SJSA1 (cell line): ENCODE measurements around a stretch of chr3.

GRCh38 chr3:128623640-128624146, 26.9 kb downstream of the RPN1 start:
- RAMPAGE, long total RNA = no peak

GRCh38 chr3:128750883-128751298, 24.9 kb downstream of the RAB7A start:
- RAMPAGE, long total RNA = no peak

DNA sequence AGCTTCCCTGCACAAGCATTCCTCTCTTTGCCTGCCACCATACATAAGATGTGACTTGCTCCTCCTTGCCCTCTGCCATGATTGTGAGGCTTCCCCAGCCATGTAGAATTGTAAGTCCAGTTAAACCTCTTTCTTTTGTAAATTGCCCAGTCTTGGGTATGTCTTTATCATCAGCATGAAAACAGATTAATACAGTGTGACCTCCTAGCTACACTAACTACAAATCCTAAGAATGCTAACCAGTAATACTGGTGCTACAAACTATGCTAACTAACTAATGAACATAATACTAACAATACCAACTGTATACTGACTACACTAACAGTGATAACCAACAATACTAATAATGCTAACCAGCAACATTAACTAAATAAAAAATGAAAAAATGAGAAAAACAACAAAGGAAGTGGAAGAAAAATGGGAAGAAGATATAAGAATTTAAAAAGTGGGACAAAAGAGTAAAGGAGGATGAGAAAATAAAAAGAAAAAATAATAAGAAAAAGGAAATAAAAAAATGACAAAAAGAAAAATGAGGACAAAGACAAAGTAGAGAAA, 26.0 kb downstream of the RAB7A start:
- RAMPAGE, long total RNA = no peak

- RAMPAGE, long total RNA = no peak
These were observed 2.0 kb upstream of the EFCC1 start for GRCh38 chr3:128999002-128999547.

- RAMPAGE, long total RNA = no peak
These were observed 13.2 kb upstream of the GP9 start for GRCh38 chr3:129047460-129047659.

DNA sequence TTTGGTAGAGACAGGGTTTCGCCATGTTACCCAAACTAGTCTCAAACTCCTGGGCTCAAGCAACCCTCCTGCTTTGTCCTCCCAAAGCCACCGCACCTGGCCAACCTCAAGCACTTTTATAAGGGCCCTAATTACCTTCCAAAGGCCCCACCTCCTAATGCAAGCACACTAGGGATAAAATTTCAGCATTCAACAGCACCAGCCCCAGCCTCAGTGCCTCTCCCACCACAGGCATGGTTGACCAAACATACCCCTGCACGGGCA, 4.1 kb downstream of the GP9 start:
- RAMPAGE, long total RNA = no peak

- RAMPAGE, long total RNA = no peak
These were observed 8.0 kb downstream of the GP9 start for GRCh38 chr3:129068445-129069064.

DNA sequence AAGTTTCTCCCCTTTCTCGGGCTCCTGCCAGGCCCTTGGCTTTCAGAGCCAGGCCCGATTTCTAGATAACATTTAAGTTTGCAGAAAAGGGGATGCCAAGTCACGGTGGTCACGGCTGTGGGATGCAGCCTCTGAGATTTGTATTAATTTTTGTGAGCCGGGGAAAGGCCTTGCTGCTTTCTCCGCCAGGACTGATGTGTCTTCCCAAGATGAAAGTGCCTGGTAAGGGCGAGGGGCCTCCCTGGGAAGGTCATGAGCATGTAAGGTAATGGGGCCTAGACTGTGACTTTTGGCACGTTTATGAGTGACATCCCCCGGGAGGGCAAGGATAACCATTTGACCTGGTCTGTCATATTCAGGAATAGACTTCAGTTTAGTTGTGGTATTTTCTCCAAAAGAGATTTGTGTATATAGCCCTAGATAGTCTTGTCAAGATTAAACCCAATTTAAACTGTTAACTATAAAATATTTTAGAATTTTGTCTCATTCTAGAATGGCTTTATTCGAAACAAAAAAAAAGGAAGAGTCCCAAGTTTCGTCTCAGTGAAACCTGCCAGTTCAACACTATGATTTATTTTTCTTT, 646 bp upstream of the CNBP start:
- RAMPAGE, long total RNA = no peak

DNA sequence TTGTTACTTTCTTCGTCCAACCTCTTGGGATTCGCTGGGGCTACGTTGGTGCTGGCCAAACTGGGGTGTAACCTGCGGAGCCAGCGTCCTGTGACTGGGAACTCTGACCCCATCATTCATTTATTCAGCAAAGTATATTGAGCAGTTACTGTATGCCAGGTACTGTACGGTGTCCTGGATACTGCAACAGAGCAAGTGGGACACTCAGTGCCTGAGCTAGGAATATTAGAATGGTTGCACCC, 551 bp downstream of the COPG1 start:
- RAMPAGE, long total RNA = no peak

DNA sequence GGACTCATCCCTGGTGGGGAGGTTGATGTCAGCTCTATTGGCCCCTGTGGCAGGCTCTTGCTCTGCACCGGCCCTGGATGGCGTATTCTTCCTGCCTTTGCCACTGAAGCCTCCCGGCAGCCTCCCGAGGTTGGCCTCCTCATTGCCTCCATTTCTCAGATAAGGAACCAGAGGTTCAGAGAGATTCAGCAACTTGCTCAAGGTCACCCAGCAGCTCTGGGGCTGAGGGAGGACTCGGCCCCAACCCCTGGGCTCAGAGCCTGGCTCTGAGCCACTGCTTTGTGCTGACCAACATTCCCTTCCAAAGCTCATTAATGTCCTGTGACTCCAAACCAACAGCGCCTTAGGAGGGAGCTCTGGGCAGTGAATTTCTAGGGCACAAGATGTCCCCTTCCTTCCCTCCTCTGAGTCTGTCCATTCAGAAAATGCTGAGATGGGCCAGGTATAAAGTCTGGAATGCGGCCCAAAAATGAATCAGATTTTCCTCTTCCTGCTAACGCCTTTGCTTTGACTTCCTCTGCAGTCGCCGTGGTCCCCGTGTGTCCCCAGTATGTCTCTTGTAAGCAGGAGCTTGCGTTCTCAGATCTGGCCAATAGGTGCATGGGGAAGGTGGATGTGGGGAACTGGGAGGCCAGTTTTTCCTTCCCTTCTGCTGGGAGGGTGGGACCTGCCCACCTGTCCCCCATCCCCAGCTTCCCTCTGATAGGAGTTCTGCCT, 36.9 kb upstream of the H1-10 start:
- RAMPAGE, long total RNA = no peak

- RAMPAGE, long total RNA = no peak
These were observed 2.9 kb downstream of the EFCAB12 start for GRCh38 chr3:129425241-129426220.

DNA sequence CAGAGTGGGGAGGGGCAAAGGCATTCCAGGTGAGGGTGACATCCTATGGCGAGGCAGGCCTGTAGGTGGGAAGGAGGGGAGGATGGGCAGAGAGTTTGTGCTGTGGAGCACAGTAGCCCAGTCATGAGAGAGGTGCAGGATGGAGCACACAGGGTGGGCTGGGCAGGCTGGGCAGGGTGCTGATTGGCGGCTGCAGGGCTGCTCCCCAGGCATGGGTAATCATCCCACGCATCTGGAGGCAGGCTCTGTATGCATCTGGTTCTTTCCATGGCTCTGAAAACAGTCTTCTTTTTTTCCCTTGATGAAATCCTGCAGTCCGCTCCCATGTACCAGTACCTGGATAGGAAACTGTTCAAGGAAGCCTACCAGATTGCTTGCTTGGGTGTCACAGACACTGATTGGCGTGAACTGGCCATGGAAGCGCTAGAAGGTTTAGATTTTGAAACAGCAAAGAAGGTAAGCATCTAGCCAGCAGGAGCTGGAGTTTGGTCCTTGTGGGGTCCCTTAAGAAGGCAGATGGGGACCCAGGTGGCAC, 40.4 kb upstream of the RHO start:
- RAMPAGE, long total RNA = no peak

DNA sequence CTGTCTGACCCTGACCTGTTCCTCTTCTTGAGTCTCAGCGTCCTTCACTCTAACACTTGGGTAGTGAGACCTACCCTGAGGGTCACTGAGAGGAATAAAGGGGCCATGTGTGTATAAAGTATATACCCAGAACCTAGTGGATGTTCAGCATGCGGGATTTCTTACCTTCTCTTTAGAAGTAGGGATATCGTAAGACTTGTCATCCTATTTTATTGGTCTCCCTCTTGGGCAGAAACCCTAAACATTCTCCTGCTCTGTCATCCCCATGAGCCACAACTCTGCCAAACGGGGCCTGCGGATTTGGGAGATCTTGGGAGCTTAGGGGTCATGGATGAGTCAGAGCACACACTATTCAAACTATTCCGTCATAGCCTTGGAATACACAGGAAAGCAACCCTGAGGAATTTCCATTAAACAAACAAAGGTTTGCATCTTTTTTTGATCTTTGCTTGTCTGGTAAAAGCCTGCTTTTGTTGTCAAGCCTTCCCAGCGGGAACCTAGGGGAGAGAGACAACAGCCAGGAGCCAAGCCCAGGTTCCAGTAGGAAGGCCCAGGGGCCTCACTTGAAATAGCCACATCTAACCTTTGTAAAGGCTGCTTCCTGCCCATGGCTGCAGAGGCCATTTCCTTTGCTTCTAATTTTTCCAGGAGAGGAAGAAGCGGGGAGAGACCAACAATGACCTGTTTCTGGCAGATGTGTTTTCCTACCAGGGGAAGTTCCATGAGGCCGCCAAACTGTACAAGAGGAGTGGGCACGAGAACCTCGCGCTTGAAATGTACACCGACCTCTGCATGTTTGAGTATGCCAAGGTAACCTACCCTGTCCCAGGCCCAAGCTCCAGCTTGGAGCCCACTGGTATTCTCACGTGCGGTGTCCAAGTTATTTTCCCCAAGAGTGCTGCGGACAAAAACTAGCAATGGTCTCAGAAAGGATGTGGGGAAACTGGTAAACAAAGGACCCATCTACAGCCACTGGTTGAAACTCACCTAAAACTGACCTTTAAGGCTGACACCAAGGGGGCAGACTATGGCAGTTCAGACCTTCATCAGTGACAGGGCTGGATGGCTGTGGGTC, 33.3 kb upstream of the RHO start:
- RAMPAGE, long total RNA = no peak

GRCh38 chr3:129557059-129558013, 14.4 kb downstream of the H1-8 start:
- RAMPAGE, long total RNA = no peak

GRCh38 chr3:129576721-129577334, 29.6 kb downstream of the PLXND1 start:
- RAMPAGE, long total RNA = no peak

- RAMPAGE, long total RNA = no peak
These were observed 35.1 kb upstream of the PLXND1 start for GRCh38 chr3:129641547-129642067.

GRCh38 chr3:129775959-129776465, 117.5 kb downstream of the TMCC1 start:
- RAMPAGE, long total RNA = no peak

DNA sequence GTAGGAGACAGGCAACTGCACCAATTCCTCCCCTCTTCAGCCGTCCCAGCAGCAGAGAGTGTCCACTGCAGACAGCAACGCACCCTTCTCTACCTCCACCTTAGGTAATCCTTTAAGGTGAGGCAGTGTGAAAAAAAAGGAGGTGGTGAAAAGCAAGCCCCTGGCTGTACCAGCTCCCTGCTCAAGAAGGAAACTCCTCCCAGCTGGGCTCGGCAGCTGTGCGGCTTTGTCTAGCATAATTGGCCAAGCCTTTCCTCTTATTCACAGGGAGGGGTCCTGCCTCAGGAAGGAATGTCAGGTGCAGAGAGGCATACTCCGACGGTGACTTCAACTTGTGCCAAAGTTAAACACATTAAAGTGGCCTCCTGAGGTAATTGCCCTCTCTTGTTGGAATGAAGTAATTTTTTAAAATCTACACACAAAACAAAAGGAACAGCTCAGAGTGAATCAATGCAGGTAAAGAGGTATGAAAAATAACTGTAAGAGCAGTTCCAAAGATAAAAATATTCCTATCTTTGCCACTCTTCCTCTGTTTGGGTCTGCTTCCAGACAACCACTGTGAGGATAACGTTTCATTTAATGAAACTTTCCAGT, 98.6 kb downstream of the TMCC1 start:
- RAMPAGE, long total RNA = no peak

- RAMPAGE, long total RNA = no peak
These were observed 97.9 kb downstream of the ALG1L2 start for GRCh38 chr3:130179330-130180116.

DNA sequence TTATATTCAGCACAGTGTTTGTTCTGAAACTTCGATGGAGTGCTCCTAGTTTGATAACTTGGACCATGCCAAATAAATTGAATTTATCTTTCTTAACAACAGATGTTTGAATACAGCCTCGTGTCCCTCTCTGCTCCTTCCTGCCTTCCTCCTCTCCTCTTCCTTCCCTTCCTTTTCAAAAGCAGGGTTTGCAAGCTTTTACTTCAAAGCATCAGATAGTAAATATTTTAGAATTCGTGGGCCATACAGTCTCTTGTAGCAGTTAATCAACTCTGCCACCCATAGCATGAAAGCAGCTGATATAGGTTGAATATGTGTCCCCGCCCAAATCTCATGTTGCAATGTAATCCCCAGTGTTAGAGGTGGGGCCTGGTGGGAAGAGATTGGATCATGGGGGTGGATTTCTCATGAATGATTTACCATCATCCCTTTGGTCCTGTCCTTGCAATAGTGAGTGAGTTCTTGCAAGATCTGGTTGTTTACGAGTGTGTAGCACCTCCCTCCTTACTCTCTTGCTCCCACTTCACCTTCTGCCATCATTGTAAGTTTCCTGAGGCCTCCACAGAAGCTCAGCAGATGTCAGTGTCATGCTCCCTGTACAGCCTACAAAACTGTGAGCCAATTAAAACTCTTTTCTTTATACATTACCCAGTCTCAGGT, 102.6 kb downstream of the ALG1L2 start:
- RAMPAGE, long total RNA = no peak